Trachea (tissue), 1 donor: ENCODE data around the genes SIT1, OR13J1 and ZCCHC7.

DNA sequence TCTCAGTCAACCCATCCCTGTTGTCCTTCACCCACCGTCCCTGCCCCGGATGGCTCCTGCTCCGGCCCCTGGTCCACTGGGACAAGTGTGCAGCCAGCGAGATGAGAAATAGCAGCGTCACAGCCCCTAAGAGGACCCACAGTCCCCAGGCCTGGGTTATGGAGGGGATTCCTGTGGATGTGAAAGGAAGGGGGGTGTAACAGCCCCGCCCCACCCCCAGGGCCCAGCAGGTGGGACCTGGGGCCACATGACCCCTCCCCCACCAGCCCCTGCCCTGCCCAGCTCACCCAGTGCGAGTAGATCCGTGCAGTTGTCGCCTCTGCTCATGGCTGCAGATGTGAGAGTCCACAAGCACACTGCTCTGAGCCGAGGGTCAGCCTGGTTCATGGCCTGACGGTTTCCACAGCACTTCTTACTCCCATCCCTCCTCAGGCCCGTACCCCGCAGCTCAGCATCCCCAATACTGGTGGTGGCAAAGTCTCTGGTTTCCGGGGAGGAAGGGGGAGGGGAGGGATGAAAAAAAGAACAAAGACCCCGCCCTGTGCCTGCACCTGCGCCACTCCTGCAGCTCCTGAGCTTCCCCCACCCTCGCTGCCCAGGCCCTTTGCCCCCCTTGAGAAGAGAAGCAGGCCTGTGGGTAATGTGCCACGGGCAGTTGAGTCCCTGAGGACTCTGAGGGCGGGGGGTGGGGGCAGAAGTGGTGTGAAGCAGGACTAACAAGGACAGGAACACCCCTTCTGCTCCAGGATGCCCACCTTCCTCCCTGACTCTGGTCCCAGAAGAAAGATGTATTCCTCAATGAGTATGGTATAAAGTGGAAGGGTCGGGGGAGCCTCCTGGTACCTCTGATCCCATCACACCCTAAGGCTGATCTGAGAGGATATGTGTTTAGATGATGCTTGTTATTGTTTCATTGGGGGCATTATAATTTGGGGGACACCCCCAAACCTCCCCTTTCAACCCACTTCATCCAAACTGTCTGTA is at the start of gene SIT1:
Gene SIT1 (minus strand): TSS at position 465 of the 984 bp plus-strand sequence.
- PRO-cap: no peak

DNA sequence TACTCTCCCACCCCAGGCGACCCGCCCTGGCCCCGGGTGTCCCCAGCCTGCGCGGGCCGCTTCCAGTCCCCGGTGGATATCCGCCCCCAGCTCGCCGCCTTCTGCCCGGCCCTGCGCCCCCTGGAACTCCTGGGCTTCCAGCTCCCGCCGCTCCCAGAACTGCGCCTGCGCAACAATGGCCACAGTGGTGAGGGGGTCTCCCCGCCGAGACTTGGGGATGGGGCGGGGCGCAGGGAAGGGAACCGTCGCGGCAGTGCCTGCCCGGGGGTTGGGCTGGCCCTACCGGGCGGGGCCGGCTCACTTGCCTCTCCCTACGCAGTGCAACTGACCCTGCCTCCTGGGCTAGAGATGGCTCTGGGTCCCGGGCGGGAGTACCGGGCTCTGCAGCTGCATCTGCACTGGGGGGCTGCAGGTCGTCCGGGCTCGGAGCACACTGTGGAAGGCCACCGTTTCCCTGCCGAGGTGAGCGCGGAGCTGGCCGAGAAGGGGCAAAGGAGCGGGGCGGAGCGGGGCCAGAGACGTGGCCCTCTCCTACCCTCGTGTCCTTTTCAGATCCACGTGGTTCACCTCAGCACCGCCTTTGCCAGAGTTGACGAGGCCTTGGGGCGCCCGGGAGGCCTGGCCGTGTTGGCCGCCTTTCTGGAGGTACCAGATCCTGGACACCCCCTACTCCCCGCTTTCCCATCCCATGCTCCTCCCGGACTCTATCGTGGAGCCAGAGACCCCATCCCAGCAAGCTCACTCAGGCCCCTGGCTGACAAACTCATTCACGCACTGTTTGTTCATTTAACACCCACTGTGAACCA is 2.2 kb downstream of the CA9 start:
- PRO-cap: unidirectional peak, minus-strand start at position 161 of the sequence

DNA sequence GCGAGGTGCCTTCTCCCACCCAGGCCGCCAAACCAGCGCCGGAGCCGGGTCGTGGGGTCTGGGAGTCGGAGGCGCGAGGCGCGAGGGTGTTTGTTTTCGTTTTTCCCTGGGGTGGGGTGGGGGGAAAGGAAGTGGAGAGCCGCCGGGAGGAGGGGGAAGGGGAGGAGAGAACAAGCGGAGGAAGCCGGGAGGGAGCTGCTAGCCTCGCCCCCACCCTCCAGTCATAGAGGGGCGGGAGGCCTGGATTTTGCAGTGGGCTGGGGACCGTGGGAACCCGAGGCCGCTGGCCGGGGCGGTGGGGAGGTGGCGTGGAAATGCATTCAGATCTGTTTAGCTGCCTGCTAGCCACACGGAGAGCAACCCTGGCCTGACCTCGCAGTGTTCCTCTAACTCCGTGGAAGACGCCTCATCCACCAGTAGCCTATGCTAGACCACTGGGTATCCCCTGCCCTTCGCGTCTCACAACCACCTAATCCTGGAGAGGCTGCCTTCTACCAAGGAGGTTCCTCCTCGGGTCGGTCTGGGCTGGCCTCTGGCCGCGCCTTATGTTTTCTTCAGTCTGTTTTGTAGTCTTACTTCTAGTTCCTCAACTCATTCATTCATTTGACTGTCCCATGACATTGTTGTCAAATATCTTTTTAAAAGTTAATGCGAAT is 1.4 kb upstream of the TPM2 start:
- PRO-cap: bidirectional peak, plus-strand start at position 252 of the sequence, minus-strand start at position 60 of the sequence

GRCh38 chr9:35729147-35729529 is 2.9 kb downstream of the TLN1 start:
- PRO-cap: no peak

GRCh38 chr9:35729599-35730104 is 2.3 kb downstream of the TLN1 start:
- PRO-cap: bidirectional peak, plus-strand start at chr9:35729909, minus-strand start at chr9:35729836

DNA sequence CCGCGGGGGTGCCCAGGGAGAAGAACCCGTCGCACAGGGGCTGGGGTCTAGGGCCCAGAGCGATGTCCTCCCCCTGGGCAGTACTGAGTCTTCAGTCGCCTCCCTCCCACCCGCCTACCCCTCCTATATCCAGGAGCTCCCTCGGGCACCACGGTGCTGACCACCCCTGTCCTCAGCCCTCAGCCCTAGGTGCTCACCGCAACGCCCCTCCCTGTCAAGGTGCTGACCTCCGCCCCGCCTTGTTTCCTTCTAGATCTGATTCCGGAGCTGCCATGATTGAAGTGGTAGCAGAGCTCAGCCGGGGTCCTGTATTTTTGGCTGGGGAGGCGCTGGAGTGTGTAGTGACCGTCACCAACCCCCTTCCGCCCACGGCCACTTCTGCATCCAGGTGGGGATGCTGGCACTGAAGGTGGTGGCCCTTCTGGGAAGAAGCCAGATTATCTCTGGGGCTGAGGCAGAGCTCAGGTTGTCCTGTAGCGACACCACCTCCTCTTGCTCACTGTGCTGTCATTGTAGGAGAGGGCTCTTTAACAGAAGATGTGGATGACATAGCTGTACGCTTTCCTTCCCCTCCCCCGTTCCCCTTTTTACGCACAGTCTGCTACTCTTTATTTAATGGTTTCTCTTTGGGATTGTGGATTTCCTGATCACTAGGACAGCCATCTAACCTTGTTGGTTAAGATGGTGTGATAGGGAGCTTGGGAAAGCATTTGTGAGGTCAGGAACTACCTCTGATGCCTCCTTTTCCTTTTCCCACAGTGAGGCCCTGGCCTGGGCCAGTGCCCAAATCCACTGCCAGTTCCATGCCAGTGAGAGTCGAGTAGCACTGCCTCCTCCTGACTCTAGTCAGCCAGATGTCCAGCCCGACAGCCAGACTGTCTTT is 638 bp downstream of the RGP1 start:
- PRO-cap: unidirectional peak, minus-strand start at position 501 of the sequence

GRCh38 chr9:35751019-35751798 is 2.1 kb downstream of the RGP1 start:
- PRO-cap: no peak

DNA sequence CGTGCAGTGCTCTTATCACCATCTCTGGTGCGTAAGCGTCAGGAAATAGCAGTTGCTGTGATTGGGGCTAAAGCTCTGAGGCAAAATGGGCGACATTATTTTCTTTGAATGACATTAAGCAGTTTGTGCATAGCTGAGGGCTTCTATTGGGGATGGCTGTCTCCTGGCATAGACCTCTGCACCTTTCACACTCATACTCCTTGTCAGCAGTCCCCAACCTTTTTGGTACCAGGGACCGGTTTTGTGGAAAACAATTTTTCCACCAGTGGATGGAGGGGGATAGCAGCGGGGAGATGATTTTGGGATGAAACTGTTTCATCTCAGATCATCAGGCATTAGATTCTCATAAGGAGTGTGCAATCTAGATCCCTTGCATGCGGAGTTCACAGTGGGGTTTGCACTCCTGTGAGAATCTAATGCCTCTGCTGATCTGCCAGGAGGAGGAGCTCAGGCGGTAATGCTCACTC is 1.2 kb upstream of the MSMP start:
- PRO-cap: no peak

- PRO-cap: no peak
Observed at GRCh38 chr9:35770901-35771380, 16.9 kb upstream of the MSMP start.

- PRO-cap: no peak
Observed at GRCh38 chr9:35771867-35772473, 17.9 kb upstream of the MSMP start.

GRCh38 chr9:35870263-35870632 is at the start of gene OR13J1:
OR13J1 (minus strand) TSS chr9:35870401.
- PRO-cap: no peak

DNA sequence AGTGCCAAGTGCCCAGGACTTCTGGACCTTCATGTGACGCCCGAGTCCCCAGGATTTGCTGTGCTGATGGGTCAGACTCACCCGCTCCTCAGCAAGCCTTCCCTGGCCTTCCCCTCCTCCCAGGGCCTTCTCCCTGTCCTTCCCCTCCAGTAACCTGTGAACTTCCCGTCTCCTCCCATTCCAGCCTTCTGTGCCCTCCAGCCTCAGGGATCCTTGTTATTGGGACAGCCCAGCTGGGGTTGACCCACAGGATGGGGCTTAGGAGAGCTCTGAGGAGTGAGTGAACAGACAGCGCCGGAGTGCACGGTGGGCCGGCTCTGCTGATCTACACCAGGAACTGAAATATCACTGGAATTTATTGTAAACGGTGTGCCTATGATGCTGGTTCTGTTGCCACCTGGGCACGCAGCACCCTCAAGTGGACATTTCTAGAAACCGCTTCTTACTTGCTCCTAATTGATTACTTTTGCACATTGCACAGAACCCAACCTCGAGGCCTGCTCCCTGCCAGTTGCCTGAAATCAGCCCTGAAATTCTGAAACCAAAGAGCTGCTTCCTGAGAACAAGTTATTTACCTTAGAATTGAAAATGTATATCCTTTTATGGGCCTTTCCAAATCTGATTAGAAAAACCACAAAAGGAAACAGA is 1.5 kb downstream of the SPAAR start:
- PRO-cap: unidirectional peak, minus-strand start at position 329 of the sequence

GRCh38 chr9:36160132-36160877 is 8.9 kb upstream of the CCIN start:
- PRO-cap: no peak

- PRO-cap: no peak
Observed at GRCh38 chr9:36164367-36164837, 4.8 kb upstream of the CCIN start.

DNA sequence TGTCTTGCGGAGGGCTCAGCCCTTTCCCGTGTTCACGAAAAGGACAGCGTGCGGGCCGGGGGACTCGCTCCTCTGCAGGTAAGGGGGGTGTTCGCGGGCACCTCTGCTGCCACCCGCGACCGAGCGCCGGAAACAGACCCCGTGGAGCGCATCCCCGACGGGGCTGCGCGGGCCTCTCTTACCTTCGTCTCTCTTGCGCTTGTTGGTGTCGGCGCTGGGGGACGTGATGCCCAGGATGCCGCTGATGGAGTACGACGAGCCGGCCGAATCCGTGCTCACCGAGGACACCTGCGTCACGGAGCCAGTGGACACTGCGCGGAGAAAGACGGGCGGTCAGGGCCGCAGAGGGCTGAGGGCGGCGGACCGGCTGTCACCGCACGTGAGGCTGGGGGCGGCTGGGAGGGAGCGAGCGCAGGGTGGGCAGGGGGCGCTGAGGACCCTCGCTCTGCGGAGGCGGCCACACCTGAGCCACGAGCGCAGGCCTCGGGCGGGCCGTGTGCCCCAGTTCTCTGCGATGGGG is 31.5 kb downstream of the PAX5 start:
- PRO-cap: no peak

- PRO-cap: no peak
Observed at GRCh38 chr9:37036937-37037631, 3.0 kb upstream of the PAX5 start.

GRCh38 chr9:37079280-37079639 is 41.1 kb upstream of the ZCCHC7 start:
- PRO-cap: bidirectional peak, plus-strand start at chr9:37079917, minus-strand start at chr9:37079547

DNA sequence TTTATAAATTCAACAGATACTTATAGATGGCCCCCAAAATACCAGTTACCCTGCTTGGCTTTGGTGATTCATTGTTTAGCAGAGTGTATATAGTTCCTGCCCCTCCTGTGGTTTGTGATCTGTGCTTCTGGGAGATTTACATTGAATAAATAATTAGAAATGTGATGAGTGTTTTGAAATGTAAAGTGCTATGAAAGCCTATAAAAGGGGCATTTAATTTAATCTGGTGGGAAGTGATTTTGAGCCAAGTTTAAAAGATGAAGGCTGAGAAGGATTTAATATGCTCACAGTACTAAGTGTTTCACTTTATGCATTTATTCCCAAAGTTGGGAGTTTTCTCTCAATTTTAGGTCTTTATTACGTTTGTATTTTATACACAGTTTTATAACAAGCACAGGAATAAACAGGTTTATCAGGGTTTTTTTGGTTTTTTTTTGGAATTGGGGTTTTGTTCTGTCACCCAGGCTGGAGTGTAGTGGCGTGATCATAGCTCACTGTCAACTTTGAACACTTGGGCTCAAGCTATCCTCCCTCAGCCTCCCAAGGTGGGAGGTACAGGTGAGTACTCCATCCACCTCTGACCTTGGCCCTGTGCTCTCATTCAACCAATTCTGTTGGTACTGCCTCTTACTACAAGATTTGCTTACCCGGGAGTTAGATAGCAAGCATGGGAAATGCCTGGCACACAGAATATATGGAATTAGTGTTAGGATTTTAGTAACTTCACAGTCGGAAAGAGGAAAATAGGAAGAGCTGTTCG is 36.5 kb upstream of the ZCCHC7 start:
- PRO-cap: no peak

- PRO-cap: unidirectional peak, plus-strand start at chr9:37120508; unidirectional peak, plus-strand start at chr9:37120614
Observed at GRCh38 chr9:37120220-37121370, at the start of gene ZCCHC7. ZCCHC7 (plus strand) TSS chr9:37120574.

- PRO-cap: no peak
Observed at GRCh38 chr9:37290738-37291193, 131.7 kb upstream of the GRHPR start.